Neural cell (in vitro differentiated cells): Measurements from ENCODE around the gene RASGRP2.

DNA sequence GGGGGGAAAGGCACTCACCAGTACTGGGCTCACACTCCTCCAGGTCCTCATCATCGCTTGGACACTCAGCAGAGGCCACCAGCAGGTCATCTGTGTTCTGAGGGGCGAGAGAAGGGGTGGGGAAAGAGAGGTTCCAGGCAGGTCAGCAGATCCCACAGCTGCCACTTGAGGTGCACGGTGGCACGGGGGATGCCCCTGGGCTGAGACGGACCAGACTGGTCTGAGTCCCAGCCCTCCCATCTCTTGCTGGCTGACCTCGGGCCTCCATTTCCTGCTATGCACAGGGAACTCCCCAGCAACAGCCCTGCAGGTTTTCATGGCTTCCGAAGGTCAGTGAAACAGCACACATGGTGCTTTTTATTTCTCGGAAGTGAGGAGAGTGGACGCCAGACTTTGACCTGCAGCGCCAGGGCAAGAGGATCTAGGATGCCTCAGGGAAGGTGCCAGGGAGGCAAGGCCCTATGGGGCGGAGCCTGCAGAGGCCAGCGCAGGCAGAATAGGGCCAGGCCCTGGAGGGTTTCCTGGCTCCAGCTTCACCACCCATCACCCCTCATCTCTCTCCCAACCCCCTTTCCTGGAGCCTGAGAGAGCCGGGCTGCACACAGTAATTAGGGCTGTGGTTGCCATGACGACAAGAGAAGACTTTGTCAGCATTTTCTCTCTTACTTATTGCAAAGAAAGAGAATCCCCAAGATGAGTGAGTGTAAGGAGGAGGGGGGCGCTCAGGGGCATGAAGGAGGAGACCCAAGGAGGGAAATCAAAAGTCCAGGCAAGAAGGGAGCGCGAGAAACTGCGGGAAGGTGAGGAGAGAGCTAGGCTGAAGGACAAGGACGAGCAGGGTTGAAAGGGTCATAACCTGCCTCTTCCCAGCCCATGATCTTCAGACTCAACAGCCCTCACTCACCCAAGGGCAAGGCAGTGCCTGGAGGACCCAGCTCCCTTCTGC, 29.5 kb downstream of the SLC22A12 start:
- RAMPAGE, long total RNA: no peak

DNA sequence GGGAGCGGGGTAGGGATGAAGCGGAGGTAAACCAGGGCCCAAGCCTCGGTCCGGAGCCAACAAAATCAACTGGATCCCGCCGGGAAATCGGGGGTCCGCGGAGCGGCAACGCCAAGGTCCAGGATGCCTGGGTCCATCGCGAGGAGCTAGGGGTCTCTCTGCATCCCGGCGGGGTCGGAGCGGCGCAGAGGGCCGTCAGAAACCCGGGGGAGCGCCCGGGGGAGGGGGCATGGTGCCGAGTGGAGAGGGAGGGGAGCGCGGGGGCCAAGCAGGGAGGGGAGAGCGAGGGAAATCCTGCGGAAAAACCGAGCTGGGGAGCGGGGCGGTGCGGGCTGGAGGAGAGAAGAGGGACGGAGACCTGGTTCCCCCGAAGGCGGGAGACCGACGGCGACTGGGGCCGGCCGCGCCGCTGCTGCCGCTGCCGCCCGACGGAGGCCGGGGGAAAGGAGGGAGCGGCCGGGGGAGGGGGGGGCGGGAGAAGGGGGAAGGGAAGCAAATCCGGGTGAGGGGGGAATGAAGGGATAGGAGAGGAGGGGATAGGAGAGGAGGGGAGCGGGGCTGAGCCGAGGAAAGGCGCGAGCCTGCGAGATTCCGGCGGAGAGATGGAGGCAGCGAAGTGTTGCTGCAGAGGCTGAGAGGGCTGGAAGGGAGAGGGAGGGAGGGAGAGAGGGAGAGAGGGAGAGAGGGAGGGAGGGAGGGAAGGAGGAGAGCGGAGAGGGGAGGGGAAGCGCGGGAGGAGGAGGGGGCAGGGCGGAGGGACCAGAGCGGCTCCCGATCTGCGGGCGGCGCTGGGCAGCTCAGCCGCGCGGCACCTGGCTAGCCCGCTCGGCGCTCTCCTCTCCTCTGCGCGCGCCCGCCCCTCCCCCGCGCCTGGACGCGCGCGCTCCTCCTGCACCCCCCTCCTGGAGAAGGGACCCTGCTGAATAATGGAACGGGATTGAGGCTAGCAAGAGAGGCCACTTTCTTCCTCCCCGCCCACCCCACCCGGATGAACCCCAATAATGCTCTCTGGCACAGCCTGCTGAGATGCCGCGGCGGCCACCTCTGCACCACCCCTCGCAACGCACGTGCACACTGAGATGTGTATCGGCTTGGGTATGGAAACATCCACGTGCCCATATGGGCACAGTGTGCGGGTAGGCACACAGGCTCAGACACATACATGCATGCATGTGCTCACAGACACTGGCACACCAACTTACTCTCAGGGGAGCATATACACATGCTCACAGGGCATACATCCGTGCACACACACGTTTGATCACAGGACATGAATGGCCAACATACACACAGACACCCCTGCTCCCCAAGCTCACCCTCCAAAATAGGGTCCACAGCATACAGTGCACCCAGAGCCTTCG, 52.4 kb downstream of the SLC22A12 start:
- RAMPAGE, long total RNA: start-site peak on the plus strand centred at position 266 of the sequence, 530 bp wide, 25 and 13 reads in 2 replicates

GRCh38 chr11:64743883-64744675, at the start of gene RASGRP2:
TSS of gene RASGRP2 (minus strand) at chr11:64744142.
- RAMPAGE, long total RNA: no peak

- RAMPAGE, long total RNA: no peak
Observed at GRCh38 chr11:64757502-64757914, 2.3 kb downstream of the PYGM start.

GRCh38 chr11:64760459-64760946, 729 bp upstream of the PYGM start:
- RAMPAGE, long total RNA: no peak

DNA sequence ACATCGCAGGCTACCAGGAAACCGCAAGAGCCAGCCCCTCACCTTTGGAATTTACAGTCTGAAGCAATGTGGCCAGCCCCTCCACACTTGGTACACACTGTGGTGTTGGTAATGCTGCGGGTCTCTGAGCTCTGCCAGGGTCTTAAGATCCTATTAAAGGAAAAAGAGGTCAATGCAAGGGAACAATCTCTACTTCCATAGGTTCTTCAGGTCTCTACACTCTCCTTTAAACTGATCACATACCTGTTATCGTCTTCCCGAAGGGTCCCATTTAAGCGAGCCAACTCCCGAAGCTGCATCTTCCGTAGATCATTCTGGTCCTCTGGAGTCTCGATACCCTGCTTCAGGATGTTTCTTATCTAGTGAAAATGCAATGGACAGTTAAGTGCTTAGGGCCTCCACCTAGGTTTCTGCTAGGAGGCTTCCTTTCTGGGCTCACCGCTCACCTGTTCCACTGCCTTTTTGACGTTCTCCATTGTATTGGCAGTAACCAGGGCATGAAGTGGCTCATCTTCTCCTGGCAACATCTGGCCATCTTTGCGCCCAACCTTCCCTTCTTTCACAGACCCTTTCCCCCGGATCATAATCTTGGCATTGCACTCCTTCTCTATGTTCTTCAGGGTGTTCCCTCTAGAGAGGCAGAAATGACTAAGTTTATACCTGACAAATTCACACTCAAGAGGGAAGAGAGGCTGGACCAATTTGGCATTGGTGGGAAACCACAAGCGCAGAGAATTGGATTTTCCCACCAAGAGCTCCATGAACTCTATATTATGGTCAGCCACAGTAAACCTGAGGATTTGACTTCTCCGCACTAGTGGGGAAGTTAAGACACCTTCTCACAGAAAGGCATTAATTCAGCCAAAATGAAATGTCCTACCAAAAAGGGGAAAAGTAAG, 9.1 kb downstream of the SF1 start:
- RAMPAGE, long total RNA: no peak

GRCh38 chr11:64774881-64775021, 3.6 kb downstream of the SF1 start:
- RAMPAGE, long total RNA: no peak

DNA sequence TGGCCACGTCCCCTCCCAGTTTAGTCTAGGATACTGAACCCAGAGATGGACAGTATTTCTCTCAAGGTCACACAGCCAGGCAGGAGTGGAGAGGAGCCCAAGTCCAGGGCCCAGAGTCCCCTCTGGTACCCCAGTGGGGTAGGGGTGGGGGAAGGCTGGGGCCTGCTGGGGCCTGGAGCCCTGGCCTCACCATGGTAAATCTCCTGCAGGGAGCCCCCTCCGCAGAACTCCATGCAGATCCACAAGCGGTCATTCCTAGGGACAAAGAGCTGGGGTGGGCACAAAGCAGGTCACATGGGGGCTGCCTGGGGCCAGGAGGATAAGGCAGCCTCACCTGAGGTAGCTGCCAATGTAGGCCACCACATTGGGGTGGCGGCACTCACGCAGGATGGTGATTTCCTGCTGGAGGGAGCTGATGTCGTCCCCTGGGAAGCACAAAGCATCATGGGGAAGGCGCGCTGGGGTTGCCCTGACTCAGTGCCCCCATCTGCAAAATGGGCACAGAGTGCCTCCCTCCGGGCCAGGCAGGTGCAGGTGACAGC, 714 bp downstream of the MAP4K2 start:
- RAMPAGE, long total RNA: no peak

DNA sequence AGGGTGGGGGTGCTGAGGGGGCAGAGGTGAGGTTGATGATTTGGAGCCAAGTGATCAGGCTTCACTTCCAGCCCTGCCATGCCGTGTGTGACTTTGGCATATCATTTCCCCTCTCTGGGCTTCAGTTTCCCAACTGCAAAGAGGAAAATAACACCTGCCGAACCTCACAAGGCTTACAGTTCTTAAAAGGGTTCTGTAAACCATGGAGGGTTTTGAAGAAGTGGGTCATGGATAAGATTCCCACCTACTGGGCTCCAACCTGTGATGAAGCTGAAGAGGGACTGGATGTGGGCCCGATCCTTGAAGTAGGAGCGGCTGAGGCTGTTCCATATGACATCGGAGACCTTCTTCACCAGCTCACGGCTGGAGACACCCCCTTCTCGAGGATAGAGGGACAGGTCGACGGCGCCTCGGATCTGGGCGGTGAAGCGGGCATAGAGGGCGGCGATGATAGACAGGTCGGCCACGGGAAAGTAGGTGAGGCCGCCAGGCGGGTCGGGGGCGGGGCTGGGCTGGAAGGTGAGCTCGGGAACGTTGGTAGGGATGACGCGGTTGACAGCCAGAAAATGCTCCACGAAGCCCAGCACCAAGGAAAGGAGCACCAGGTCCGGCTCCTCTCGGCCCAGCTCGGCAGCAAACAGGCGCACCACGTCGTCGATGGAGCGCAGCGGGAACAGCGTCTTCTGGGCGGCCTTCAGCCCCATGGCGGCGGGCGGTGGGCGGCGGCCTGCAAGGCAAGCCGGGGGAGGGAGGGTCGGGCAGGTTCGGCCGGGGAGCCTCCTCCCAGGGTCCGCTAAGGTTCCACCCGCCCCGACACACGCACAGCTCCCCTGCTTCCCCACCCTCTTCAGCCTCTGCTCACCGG, 713 bp downstream of the MEN1 start:
- RAMPAGE, long total RNA: no peak

- RAMPAGE, long total RNA: no peak
Observed at GRCh38 chr11:64852539-64853473, 8.4 kb upstream of the CDC42BPG start.

DNA sequence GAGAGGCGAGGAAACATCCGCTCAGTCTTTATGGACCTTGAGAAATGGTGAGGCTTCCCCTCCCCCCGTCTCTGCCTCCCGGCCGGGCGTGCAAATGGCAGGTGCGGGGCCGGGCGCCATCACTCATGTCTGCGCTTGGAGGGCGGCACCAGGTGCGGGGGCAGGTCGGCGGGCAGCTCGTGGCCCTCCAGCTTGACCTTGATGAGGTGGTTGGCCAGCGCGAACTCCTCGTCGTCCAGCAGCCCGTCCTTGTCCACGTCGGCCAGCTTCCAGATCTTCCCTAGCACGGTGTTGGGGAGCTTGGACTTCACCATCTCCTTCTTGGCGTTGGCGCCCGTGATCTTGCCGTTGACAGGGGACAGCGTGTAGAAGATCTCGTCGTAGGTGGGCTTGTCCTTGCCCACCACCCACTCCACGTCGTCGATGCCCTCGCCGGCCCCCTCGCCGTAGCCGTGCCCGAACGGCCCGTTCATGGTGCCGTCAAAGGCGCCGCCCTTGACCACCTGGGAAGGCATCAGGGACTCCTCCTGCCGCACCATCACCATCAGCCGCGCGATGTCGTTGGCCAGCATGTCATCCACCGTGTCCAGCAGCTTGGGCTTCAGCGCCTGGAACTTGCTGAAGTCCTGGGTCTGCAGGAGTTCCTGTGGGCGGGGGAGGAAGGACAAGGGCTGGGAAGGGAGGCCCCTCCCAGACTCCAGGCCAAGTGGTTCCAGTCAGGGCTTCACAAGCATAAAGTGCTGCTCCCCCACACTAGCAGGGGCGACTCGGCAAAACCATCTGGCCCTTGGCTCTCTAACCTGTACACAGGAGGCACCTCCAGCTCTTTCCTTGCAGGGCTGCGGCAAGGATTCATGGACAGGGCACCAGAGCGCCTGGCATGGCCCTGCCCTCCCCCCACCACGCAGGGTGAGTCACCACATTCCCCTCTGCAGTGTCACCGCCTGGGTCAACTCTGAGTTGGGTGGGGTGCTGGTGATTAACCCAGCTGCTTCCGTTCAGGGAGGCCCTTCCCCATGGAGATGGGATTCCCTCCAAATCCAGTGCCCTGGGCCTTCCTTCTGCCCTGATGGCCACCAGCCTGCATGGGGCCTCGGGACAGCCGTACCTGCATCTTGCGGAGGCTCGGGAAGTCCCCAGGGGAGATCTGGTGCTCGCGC, 10.1 kb upstream of the CDC42BPG start:
- RAMPAGE, long total RNA: no peak

GRCh38 chr11:64880213-64880968, 2.0 kb upstream of the EHD1 start:
- RAMPAGE, long total RNA: no peak

DNA sequence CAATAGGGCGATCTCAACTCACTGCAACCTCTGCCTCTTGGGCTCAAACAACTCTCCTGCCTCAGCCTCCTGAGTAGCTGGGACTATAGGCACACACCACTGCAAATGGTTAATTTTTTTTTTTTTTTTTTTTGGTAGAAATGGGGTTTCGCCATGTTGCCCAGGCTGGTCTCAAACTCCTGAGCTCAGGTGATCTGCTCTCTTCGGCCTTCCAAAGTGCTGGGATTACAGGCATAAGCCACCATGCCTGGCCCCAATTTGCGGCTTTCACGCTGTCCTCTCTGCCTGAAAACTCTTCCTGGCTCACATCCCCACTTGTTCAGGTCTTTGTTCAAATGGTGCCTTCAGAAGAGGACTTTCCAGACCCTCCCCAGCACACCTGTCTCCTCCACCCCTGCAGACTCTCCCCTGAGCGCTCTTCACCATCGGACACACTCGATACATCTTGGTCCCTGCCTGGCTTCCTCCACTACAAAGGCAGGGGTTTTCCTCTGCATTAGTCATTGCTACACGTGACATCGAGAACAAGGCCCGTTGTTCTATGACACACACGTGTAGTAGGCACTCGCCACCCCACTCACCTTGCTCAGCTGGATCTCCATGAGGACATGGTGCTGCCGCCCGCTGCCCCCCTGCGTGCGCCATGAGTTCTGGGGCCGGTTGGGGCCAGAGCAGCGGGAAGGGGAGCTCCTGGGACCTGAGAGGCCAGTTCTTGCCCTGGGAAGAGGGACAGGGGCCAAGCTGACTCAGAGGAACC, 16.9 kb downstream of the ATG2A start:
- RAMPAGE, long total RNA: no peak

GRCh38 chr11:64970857-64971115, 1.1 kb downstream of the MAJIN start:
- RAMPAGE, long total RNA: no peak

DNA sequence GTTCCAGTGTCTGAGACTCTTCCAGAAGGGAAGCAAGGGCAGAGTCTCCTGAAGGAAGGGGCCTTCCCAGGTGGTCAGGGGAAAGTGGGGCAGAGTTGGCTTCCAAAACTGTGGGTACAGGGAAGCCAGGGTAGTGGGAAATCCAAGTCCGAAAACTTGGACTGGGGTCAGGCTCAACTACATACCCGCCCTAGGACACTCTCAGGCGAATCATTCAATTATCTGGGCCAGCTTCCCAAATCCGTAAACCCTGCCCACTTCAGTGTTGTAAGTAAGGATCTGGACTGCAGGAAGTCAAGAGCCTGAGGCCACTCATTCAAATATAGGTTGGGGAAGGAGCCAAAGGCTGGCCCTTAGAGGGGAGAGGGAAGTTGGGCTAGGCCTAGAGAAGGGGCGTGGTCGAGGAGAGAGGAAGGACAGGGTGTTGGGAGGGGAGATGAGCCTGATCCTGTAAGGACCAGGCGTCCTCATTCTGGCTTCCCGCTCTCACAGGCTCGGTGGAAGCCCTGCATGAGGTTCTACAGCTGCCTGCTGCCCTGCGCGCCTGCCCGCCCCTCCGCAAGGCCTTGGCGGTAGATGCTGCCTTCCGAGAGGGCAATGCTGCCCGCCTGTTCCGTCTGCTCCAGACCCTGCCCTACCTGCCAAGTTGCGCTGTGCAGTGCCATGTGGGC, 2.9 kb downstream of the SAC3D1 start:
- RAMPAGE, long total RNA: no peak

DNA sequence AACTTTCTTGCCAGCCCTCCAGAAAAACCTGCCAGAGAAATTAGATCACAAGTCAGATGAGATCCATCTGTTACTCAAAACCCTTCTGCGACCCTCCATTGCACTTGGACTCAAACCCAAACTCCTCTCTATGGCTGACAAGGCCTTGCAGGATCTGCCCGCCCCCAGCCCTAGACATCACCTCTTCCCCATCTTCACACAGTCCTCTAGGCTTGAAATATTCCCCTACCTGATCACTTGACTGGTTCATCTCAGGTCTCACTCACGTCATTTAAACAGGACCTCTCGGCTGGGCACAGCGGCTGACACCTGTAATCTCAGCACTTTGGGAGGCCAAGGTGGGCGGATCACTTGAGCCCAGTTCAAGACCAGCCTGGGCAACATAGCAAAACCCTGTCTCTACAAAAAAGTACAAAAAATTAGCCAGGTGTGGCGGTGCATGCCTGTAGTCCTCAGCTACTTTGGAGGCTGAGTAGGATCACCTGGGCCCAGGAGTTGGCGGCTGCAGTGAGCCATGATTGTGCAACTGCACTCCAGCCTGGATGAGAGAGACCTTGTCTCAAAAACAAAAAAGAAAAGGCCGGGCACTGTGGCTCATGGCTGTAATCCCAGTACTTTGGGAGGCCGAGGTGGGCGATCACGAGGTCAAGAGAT, 1.4 kb upstream of the ZNHIT2 start:
- RAMPAGE, long total RNA: no peak

DNA sequence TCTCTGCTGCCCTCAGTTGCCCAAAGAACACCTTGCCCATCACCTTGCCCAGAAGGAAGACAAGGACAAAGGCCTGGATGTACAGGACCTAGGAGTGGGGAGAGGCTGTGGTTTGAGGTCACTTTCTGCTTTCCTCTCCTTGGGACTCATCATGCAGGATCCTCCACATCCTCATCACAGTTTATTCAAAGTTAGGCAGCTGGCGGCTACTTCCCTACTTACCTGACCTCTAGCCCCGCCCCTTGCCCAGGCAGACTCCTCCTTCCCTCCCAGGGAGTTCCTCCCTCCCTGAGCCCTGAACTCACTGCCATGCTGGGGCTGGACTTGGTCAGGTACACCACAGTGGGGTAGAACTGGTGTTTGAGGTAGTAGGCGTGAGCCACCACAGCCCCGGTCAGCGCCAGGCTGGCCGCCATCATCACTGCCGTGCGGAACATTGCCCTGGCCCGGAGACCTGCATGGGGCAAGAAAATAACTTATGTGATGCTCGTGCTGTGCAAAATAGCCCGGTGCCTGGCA, 1.1 kb downstream of the SYVN1 start:
- RAMPAGE, long total RNA: no peak

GRCh38 chr11:65224894-65225287, 36.9 kb upstream of the POLA2 start:
- RAMPAGE, long total RNA: no peak

DNA sequence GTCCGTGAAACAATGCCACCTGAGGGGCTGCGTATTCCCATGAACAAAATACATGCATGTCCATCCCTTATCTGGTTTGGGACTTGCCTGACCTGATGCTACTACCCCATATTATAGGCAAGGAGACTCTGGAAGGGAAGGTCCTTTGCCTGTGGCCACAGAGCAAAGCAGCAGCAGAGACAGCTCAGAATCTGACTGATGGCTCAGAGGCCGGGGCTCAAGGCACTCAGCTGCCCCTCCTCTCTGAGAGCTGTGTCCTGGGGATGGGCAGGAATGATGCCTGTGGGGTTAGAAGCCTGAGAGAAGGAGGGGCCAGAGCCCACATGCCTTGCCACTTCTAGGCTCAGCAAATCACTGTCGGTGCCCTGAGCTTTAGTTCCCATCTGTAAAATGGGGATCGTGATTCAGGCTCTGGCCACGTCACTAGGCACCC, 3.6 kb upstream of the CDC42EP2 start:
- RAMPAGE, long total RNA: no peak

DNA sequence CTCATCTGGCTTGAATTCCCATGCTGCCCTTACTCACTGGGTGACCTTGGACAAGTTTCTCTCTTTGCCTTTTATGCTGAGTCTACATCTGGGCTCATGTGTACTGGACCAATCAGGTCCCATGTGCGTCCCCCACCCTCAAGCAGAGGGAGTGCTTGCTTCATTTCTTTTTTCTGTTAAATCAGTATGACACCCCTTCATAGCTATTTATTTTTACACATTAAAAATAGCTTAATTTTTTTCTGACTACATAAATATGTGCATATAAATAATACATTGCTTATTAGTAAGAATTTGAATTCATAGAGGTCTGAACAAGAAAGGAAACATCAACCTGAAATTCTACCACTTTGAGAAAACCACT, 2.8 kb downstream of the CDC42EP2 start:
- RAMPAGE, long total RNA: no peak